GM23338 (cell line): Measurements from ENCODE around the gene C3orf20.

GRCh38 chr3:12991655-12992320 lies 81.4 kb downstream of the IQSEC1 start:
- PRO-cap = no peak
- RAMPAGE, long total RNA = no peak

GRCh38 chr3:13007296-13007513 lies 66.0 kb downstream of the IQSEC1 start:
- PRO-cap = no peak
- RAMPAGE, long total RNA = no peak

DNA sequence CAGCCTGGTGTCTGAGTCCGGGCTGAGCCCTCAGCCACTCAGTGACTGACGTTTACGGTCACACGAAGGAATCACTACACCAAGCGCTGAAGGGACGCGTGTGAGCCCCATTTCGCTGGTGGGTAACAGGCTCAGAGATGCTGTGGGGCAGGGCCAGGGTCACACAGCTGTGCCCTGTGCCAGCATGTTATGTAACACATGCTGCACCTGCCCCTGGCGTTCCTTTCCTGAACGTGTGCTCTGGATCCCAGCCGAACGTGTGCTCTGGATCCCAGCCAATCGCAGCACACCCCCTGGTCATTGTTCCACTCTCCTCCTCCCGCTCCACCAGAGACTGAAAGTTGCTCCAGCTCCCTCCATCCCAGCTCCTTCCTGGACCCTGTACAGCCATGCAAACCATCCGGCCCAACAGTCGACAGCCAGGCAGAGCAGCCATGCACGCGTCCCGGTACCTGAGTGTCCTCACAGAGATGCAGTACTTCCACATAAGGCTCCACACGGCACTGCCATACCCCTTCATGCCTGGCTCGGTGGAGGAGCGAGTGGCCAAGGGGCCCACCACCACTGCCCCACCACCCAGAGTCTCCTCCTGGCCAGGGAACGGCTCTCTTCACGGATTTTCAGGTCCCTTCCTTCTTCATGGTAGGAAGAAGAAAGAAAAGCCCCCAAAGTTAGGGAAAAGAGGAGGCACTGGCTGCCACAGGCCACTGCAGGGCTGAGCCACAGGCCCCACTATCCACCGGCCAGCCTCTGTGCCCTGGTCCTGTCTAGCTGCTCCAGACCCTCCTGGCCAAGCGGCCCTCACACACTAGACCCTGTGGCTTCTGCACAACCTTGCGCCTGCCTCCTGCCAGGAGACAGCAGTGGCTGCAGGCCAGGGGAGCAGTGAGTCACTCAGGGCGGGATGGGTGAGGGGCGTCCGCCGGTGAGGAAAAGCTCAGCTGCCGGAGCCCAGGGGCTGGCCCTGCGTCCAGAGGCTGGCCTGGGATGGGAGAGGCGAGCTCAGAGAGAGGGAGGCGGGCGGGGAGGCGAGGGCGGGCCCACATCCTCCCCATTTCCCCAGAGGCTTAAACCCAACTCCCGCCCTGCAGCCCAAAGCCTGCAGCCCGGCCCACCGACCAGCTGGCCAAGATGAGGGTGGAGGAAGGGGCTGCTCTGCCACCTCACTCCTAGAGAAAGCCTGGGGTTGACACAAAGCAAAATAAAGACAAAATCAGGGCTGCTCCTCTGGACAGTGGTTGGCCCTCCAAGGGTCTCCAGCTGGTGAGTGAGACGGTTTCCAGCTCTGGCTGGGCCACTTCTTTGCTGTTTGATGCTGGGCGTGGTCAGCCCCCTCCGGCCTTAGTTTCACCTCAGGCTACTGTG lies 51.2 kb downstream of the IQSEC1 start:
- PRO-cap = no peak
- RAMPAGE, long total RNA = no peak

GRCh38 chr3:13086382-13087123 lies 13.3 kb upstream of the IQSEC1 start:
- PRO-cap = no peak
- RAMPAGE, long total RNA = no peak

- PRO-cap = no peak
- RAMPAGE, long total RNA = no peak
These were observed 67.3 kb downstream of the NUP210 start for GRCh38 chr3:13352721-13353262.

DNA sequence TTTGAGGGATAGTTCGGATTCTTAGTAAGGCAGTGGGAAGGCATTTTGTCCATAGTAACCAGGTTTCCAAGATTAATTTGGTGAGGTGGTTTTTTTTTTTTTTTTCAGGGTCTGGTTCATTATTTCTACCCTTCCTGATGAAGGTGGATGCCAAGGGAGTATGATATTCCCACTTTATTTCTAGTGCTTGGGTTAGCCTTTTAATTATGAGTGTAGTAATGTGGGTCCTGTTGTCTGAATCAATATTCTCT lies 83.0 kb downstream of the CHCHD4 start:
- PRO-cap = no peak
- RAMPAGE, long total RNA = no peak

GRCh38 chr3:14125483-14126537 lies 958 bp downstream of the TMEM43 start:
- PRO-cap = bidirectional peak, plus-strand start at chr3:14125881, minus-strand start at chr3:14125867
- RAMPAGE, long total RNA = no peak

DNA sequence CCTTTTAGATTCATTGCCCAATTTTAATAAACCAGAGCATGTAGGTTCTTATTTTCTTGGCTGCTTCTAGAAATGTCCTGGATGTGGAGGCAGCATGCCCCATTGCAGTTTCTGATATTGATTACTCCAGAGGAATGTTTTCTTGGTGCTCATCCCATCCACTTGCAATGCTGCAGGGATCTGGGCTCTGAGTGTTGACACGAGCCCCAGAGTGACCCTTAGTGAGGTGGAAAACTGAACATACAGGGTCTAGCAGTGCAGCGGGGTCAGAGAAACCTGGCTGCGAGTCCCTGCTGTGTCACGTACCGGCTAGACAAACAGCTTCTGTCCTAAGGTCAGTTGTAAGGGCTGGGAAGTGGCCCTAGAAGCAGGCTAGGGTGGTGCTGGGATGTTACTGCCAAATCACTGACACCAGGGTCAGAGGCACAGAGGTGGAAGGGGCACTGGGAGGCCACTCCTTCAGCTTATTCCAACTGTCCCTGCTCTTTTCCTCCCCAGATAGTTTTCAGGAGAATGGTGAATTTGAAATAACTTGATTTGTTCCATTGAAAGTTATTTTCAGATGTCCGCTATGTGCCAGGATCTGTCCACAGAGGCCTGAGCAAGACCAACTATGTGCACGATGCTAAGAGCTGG lies 23.7 kb downstream of the LSM3 start:
- PRO-cap = no peak
- RAMPAGE, long total RNA = no peak

- PRO-cap = no peak
- RAMPAGE, long total RNA = no peak
These were observed 57.3 kb downstream of the LSM3 start for GRCh38 chr3:14235804-14236487.

DNA sequence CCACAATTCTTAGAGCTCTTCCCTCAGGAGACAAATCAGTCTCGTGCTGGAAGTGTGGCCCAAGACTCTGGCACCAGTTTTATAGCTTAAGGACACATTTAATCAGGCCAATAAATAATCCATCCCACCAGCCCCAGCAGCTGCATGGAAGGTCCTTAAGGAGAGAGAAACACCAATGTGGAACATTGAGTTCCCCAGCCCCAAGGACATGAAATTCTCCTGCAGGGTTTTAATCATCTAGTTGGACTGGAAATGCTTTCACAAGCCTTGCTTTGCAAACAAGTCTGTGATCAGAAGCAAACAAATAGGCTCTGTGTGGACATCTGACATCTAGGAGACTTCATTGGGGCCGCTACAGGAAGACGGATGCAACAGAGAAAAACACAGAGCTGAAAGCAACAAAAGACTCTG lies 70.4 kb downstream of the LSM3 start:
- PRO-cap = no peak
- RAMPAGE, long total RNA = no peak

- PRO-cap = bidirectional peak, plus-strand start at chr3:14291347, minus-strand start at chr3:14291050
- RAMPAGE, long total RNA = no peak
These were observed 111.7 kb upstream of the SLC6A6 start for GRCh38 chr3:14290747-14291109.

- PRO-cap = unidirectional peak, plus-strand start at chr3:14325068
- RAMPAGE, long total RNA = no peak
These were observed 77.8 kb upstream of the SLC6A6 start for GRCh38 chr3:14324390-14325136.

GRCh38 chr3:14402110-14402519 lies 291 bp upstream of the SLC6A6 start:
- PRO-cap = no peak
- RAMPAGE, long total RNA = no peak

DNA sequence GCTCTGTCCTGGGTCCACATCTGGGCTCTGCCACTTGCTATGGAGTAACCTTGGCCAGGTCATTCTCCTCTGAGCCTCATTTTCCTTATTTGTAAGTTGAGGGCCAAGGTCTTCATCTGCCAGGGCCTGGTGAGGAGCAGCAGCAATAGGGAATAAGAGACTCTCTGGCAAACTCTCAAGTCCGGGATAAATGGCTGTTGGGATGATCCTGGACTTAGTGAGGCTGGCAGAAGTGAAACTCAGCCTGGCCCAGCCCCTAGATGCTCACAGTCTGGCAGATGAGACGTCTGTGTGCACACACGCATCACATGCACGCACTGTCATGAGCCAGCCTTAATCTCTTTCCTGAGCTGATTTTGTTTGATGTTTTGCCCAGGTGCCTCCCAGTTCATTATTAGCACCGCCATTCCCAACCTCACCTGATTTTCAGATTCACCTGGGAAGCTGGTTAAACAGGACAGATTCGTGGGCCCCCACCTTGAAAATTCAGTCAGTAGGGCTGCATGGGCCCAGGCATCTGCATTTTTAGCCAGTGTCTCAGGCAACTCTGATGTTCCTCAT lies 26.9 kb downstream of the SLC6A6 start:
- PRO-cap = no peak
- RAMPAGE, long total RNA = no peak

DNA sequence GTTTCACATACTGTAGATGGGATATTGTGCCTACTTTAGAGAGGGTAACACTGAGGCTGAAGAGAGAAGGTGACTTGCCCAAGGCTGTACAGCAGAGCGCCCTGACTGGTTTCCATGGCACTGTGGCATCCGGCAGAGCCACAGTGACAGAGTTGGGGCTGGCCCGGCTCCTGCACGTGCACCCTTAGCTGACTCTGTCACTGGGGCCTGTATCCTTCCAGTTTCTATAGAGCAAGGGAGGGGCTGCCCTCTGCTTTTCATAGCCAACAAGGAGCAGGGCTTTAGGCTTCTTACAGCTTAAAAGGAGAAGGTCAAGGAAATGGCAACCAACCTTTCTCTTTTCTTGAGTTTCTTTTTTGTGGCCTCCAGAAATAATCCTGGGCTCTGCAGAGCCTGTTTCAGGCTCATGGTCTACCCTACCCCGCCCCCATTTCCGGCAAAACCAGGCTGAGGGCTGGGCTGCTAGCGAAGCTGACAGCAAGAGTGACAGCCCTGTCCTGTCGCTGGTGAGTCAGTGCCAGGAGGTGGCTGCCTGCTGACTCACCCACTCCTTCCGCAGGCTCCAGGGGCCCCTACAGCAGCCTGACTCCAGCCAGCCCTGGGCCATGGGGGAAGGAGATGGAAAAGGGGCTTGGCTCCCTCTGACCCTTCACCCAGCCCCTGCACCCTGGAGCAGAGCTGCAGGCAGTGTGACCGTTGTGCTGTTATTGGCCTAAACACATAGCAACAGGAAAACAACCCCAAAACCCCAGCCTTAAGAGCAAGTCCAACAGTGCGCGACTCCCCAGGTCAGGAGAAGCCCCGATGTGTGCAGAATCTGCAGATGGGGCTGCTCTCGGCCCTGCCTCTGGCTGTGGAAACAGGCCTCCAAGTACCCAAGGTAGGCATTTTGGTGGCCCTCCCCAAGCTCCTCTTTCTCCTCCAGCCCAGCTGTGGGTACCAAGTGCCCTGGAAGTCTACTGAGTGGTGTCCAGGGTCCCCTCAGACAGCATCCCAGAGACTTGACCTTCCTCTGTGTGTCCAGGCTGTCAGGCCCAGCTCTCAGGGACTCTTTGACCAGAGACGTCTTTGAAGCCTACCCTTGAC lies 29.8 kb downstream of the SLC6A6 start:
- PRO-cap = no peak
- RAMPAGE, long total RNA = no peak

- PRO-cap = no peak
- RAMPAGE, long total RNA = no peak
These were observed 34.3 kb downstream of the SLC6A6 start for GRCh38 chr3:14436562-14437244.

DNA sequence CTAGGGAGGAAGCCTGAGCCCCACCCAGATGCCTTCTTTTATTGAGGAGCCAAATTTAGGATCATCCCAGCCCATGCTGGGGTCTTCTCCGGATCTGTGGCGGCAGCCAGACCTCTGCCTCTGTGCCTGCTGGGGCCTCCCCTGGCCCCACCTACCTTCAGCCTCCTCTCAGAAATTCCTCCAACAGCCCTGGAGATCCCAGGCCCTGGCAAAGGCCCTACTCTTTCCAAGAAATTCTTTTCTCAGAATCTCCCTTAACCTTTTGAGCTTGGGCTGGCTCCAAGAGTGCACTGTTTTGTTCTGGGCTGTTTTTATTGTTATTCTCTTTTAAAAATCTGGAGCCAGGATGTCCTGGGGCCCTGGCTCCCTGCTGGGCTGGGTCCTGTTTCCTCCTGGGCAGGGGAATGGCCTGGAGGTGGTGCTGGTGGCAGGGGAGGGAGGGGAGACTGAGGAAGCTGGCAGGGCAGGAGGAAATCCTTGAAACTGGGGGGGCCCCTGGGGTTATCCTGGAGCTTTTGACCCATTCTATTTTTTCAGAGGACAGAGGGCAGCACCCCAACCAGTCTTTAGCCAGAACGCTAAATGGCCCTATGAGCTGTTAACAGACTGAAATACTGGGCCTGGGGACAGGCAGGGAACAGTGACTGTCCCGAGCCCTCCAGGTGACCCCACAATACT lies 57.7 kb downstream of the GRIP2 start:
- PRO-cap = no peak
- RAMPAGE, long total RNA = no peak

- PRO-cap = no peak
- RAMPAGE, long total RNA = no peak
These were observed 1.0 kb downstream of the CCDC174 start for GRCh38 chr3:14652507-14653019.

- PRO-cap = no peak
- RAMPAGE, long total RNA = no peak
These were observed at the start of gene C3orf20 for GRCh38 chr3:14675051-14675360. C3orf20 (plus strand) TSS chr3:14675141.

- PRO-cap = no peak
- RAMPAGE, long total RNA = no peak
These were observed 58.4 kb downstream of the FGD5 start for GRCh38 chr3:14876970-14877696.